ENCODE data around the gene OXA1L.

GRCh38 chr14:21852869-21853114, 179.2 kb upstream of the OR4E1 start:
- PRO-cap, 4 experiments = no peak in any of the 4 experiments
- RAMPAGE, long total RNA, 2 experiments = no peak in any of the 2 experiments

- PRO-cap, 4 experiments = no peak in any of the 4 experiments
- RAMPAGE, long total RNA, 2 experiments = no peak in any of the 2 experiments
- RRBS = no CpG with 5 or more reads among the region's 2 CpGs
Observed at GRCh38 chr14:21868627-21869026, 195.0 kb upstream of the OR4E1 start.

DNA sequence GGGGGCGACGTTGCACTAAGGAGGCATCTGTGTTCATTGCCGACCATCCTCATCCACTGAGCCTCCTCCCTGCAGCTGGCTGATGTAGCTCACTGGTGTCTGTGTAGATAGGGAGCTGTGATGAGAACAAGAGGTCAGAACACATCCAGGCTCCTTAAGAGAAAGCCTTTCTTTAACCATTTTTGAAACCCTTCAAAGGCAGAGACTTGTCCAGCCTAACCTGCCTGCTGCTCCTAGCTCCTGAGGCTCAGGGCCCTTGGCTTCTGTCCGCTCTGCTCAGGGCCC, 220.6 kb upstream of the OR4E1 start:
- PRO-cap, 4 experiments = no peak in any of the 4 experiments
- RAMPAGE, long total RNA, 2 experiments = no peak in any of the 2 experiments
- RRBS = no CpG with 5 or more reads among the region's 4 CpGs

DNA sequence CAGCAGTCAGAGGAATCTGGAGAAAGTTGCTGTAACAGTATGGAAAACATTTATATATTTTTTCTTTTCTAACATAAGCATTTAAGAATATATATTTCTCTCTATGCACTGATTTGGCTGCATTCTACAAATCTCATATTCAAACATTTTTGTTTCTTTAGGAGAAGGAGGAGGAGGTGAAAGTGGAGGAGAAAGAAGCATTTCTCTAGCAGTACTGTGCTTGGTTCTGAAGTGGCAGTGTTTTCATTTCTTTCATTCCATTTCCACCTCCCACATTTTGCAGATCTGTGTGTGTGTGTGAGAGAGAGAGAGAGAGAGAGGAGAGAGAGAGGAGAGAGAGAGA, 378.4 kb upstream of the OR4E1 start:
- PRO-cap, 4 experiments = no peak in any of the 4 experiments
- RAMPAGE, long total RNA, 2 experiments = no peak in any of the 2 experiments

DNA sequence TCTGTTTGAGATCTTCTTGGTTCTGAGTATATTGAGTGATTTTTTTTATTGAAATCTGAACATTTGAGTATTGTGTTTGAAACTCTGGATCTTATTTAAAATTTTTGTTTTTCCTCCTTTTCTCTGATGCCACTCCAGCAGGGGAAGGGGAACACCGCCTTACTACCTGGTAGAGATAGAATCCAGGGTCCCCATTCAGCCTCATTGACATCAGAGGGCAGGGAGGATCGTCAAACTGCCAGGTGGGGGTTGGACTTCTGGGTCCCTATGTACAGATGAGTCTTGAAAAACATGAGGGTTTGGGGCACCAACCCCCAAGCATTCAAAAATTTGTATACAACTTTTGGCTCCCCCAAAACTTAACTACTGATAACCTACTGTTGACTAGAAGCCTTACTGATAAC, 444.8 kb upstream of the OR4E1 start:
- PRO-cap, 4 experiments = no peak in any of the 4 experiments
- RAMPAGE, long total RNA, 2 experiments = no peak in any of the 2 experiments
- RRBS = no CpG with 5 or more reads among the region's 2 CpGs

DNA sequence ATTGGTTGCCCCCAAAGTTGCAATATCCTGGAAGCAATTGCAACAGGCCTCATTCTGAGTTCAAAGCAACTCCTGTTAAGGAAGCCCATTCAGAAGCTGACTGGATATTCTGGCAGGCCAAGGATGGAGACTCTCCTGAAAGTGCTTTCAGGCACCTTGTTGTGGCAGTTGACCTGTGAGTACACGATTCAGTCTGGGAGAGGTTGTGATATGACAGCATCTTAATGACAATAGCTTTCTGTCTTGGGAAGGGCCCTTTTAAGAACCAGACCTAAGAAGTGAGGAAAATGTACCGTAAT, 420.8 kb downstream of the DAD1 start:
- PRO-cap, 4 experiments = no peak in any of the 4 experiments
- RAMPAGE, long total RNA, 2 experiments = no peak in any of the 2 experiments
- RRBS = no CpG with 5 or more reads among the region's 2 CpGs

GRCh38 chr14:22178126-22178788, 410.8 kb downstream of the DAD1 start:
- PRO-cap, 4 experiments = no peak in any of the 4 experiments
- RAMPAGE, long total RNA, 2 experiments = no peak in any of the 2 experiments
- RRBS = no CpG with 5 or more reads among the region's 4 CpGs

- PRO-cap, 4 experiments = no peak in any of the 4 experiments
- RAMPAGE, long total RNA, 2 experiments = no peak in any of the 2 experiments
- RRBS = no CpG with 5 or more reads among the region's 4 CpGs
Observed at GRCh38 chr14:22432292-22433033, 156.6 kb downstream of the DAD1 start.

DNA sequence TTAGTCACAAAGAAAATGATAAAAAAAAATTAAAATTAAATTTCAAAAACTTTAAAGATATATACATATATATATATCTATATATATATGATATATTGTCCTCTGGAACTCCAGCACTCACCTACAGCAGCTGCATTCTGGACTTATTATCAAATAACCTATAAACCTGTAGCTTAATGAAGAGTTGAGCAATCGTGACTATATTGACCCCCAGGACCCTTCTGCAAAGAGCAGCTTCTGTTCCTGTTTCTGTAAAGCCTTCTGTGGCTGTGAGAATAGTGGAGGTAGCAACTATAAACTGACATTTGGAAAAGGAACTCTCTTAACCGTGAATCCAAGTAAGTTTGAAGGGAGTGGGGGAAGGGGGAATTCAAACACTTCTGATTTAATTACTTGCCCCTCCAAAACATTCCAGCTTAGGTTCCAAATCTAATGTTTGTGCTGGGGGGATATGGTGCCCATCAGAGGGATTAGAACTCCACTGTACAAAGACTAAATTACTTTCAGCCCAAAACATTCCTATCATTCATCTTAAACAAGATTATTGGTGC, 106.2 kb downstream of the DAD1 start:
- PRO-cap, 4 experiments = no peak in any of the 4 experiments
- RAMPAGE, long total RNA, 2 experiments = no peak in any of the 2 experiments
- RRBS = no CpG with 5 or more reads among the region's 2 CpGs

GRCh38 chr14:22501477-22501770, 87.6 kb downstream of the DAD1 start:
- PRO-cap, 4 experiments = no peak in any of the 4 experiments
- RAMPAGE, long total RNA, 2 experiments = no peak in any of the 2 experiments
- RRBS = no CpG with 5 or more reads among the region's 4 CpGs

GRCh38 chr14:22506568-22506875, 82.5 kb downstream of the DAD1 start:
- PRO-cap, 4 experiments = no peak in any of the 4 experiments
- RAMPAGE, long total RNA, 2 experiments = no peak in any of the 2 experiments
- RRBS = no CpG with 5 or more reads among the region's 4 CpGs

- PRO-cap, 4 experiments = no peak in any of the 4 experiments
- RAMPAGE, long total RNA, 2 experiments = no peak in any of the 2 experiments
- RRBS = no CpG with 5 or more reads among the region's 3 CpGs
Observed at GRCh38 chr14:22511618-22512041, 77.4 kb downstream of the DAD1 start.

DNA sequence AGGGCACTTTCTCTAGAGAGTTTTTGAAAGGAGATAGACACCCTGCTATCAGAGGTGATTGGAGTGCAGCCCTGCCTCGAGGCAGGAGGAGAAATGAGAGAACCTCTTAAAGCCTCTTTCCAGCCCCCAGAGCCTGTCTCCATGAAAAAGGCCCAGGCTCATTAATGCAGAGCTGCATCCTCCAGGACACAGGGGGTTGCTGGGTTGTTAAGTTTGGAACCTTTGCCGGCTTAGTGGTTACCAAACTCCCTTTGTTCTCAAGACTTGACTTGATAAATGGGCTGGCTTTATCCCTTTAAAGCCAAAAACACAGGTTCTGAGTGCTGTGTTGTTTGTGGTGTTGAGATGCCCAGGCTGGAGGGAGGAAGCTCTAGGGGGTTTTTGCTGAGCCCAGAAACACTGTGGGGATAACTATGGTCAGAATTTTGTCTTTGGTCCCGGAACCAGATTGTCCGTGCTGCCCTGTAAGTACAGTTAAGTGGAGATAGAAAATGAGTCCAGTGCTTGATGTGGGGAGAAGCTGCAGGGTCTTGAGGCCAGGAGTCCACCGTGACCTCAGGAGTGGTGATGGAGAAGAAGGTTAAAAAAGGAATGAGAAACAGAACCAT, 70.9 kb downstream of the DAD1 start:
- PRO-cap, 4 experiments = peak in 1 of 4 experiments; most common plus-strand start position 326 of the sequence (in 1)
- RAMPAGE, long total RNA, 2 experiments = no peak in any of the 2 experiments
- RRBS = no CpG with 5 or more reads among the region's 5 CpGs

- PRO-cap, 4 experiments = no peak in any of the 4 experiments
- RAMPAGE, long total RNA, 2 experiments = no peak in any of the 2 experiments
- RRBS = no CpG with 5 or more reads among the region's 4 CpGs
Observed at GRCh38 chr14:22547937-22548384, 41.1 kb downstream of the DAD1 start.

DNA sequence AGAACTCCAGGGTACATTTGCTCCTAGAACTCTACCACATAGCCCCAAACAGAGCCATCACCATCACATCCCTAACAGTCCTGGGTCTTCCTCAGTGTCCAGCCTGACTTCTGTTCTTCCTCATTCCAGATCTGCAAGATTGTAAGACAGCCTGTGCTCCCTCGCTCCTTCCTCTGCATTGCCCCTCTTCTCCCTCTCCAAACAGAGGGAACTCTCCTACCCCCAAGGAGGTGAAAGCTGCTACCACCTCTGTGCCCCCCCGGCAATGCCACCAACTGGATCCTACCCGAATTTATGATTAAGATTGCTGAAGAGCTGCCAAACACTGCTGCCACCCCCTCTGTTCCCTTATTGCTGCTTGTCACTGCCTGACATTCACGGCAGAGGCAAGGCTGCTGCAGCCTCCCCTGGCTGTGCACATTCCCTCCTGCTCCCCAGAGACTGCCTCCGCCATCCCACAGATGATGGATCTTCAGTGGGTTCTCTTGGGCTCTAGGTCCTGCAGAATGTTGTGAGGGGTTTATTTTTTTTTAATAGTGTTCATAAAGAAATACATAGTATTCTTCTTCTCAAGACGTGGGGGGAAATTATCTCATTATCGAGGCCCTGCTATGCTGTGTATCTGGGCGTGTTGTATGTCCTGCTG, 37.4 kb downstream of the DAD1 start:
- PRO-cap, 4 experiments = no peak in any of the 4 experiments
- RAMPAGE, long total RNA, 2 experiments = no peak in any of the 2 experiments
- RRBS = no CpG with 5 or more reads among the region's 8 CpGs

DNA sequence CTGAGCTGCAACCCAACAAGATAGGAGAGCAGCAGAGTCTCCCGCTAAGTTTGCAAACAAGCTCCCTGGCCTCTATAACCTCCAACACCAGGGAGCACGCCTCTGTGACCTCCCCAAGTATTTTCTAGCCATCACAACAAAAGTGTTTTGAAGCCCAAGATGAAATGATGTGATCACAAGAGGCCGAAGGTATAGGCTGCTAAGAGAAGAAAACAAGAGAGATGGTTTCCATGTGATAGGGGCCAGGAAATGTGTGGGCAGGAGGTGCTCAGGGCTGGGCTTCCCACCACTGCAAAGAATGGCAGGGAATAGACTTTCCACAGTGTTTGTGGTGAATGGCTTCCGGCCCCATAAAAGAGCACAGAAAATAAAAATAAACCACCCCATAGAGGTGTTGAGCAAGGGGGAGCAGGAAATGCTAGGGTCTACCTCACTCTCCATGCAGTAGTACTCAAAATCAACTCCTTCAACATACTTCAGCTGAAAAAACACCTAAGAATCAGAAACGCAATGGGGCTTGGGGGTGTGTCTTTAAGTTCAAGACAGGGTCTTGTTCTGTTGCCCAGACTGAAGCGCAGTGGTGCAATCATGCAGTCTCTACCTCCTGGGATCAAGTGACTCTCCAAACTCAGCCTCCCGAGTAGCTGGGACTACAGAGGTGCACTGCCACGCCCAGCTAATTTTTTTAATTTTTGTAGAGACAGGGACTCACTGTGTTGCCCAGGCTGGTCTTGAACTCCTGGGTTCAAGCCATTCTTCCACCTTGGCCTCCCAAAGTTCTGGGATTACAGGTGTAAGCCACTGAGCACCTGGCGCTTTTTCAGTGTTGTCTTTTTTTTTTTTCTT, 27.2 kb downstream of the DAD1 start:
- PRO-cap, 4 experiments = no peak in any of the 4 experiments
- RAMPAGE, long total RNA, 2 experiments = no peak in any of the 2 experiments
- RRBS = no CpG with 5 or more reads among the region's 9 CpGs

- PRO-cap, 4 experiments = no peak in any of the 4 experiments
- RAMPAGE, long total RNA, 2 experiments = no peak in any of the 2 experiments
- RRBS = no CpG with 5 or more reads among the region's 7 CpGs
Observed at GRCh38 chr14:22563738-22564427, 25.1 kb downstream of the DAD1 start.

GRCh38 chr14:22565659-22566137, 23.3 kb downstream of the DAD1 start:
- PRO-cap, 4 experiments = peak in 1 of 4 experiments; most common minus-strand start chr14:22565946 (in 1)
- RAMPAGE, long total RNA, 2 experiments = no peak in any of the 2 experiments
- RRBS = no CpG with 5 or more reads among the region's 3 CpGs

- PRO-cap, 4 experiments = no peak in any of the 4 experiments
- RAMPAGE, long total RNA, 2 experiments = no peak in any of the 2 experiments
- RRBS = no CpG with 5 or more reads among the region's 7 CpGs
Observed at GRCh38 chr14:22612638-22613469, 14.8 kb downstream of the ABHD4 start.

GRCh38 chr14:22765958-22766814, at the start of gene OXA1L:
Gene OXA1L (plus strand): TSS chr14:22766688.
- PRO-cap, 4 experiments = peak in 4 of 4 experiments; most common plus-strand start chr14:22766688 (in 2); most common minus-strand start chr14:22766598 (in 2)
- RAMPAGE, long total RNA, 2 experiments = start-site peak on the plus strand in 2 of 2 experiments, at chr14:22766683-22766689 at its widest, 51 to 273 reads per replicate
- RRBS = under 1% methylated on average over 5 of the region's 36 CpGs